ENCODE results near the gene SLC46A2.

DNA sequence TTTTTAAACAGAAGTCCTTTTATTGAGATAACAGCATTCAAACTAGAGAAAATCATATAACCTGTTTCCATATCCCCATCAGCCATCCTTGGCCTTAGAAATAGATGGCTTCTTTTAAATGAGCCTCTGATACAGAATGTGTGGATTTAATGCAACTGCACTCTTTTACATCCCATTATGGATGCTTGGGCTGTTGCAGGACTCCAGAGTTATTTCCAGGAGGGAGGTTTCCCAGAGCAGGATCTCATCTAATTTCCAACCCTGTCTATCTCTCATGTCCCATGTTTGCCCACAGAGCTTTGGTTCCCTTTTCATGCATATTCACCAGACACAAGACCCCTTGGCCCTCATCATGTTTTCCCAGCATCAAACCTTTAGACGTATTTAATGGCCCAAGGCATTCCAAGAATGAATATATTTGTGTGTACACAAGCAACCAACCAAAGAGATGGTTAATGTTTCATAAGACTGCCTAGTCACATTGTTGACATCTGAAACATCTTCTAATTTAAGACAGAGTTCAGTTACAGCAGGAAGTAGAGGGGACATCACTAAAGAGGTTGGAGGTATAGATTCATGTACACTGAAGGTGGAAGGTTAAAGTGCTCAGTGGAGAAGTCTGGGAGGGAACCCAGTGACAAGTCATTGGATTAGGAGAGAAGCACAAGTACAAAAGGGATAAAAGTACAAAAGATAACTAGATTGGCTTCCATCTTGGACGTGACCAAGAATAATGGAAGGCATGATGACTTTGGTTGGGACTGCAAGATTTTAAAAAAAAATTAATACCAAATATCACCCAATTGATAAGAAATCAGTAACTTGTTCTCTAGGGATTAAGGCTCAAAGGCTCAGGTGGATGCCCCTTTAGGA is 49.2 kb downstream of the SUSD1 start:
- PRO-cap, result no peak

- PRO-cap, result no peak
Observed at GRCh38 chr9:112173397-112174421, 1.4 kb downstream of the SUSD1 start.

GRCh38 chr9:112221561-112222407 is 46.7 kb upstream of the SUSD1 start:
- PRO-cap, result no peak

GRCh38 chr9:112377212-112377505 is 2.7 kb upstream of the HSDL2 start:
- PRO-cap, result no peak

DNA sequence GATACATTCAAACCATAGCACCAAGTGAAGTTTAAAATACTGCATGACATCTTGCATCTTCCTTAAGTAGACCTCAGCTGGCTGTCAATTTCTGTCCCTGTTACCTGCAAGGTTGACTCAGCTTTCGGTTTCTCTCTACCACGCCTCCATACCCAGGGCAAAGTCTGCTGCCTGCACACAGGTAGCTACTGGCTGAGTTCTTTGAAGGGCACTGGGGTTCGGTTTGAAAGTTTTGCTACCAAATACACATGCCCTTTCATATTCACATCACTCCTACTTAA is 69.5 kb downstream of the KIAA1958 start:
- PRO-cap, result no peak

DNA sequence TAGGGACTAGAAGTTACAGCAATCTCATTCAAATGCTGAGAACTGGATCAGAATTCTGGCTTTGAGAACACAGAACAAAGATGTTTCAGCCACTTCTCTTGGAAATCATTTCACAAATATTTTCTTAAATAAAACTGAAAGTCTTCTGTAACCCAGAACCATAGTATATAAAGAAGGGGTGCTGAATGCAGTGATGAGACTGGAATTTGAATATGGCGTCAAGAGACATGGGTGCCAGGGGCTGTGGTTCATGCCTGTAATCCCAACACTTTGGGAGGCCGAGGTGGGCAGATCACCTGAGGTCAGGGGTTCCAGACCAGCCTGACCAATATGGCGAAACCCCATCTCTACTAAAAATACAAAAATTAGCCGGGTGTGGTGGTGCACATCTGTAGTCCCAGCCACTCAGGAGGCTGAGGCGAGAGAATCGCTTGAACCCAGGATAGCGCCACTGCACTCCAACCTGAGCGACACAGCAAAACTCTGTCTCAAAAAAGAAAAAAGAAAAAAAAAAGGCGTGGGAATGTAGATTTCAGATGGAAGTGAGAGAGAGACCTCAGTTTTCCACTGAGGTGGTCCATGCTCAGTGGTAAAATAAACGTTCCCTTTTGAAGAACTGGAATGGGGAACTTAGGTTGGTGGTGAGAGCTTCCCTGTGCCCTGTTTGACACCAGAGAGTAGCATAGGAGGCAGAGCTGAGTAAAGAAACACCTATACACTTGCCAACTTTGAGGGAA is 110.9 kb downstream of the INIP start:
- PRO-cap, result no peak

DNA sequence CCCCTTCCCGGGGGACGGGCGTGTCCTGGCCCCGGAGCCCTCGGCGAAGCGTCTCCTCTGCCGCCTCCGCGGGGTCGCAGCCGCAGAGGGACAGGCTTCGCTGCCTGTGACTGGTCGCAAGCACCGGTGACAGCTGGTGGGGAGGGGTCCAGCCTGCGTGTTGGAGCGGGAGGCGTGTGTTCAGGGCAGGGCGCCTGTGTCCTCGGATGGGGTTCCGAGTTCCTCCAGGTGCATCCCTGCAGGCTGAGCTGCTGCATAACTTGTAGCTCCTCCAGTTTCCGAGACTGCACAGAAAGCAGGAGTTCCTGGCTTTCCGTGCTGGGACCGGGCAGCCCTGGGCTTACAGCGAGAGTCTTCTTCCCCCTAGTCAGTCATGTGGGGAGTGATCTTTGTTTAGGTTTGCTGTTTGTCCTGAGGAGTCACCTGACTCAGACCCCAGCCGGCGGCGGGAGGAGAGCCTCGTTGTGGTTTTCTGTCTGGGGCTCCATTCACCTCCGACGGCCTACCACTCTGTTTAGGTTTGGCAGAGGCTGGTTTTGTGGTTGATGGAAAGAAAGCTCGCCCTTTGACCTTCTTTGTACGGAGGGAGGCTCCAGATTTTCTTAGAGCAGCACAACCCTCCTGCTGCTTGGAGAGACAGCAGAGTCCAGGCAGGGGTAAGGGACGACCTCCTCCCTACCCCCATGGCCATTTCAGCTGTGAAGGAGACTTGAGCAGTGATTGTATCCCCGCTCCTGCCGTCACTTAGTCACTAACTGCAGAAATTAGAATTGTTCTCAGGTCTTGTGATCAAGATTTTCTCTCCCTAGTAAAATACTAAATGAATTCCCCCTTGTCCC is 920 bp downstream of the SNX30 start:
- PRO-cap, result bidirectional peak, plus-strand start at position 431 of the sequence, minus-strand start at position 365 of the sequence

DNA sequence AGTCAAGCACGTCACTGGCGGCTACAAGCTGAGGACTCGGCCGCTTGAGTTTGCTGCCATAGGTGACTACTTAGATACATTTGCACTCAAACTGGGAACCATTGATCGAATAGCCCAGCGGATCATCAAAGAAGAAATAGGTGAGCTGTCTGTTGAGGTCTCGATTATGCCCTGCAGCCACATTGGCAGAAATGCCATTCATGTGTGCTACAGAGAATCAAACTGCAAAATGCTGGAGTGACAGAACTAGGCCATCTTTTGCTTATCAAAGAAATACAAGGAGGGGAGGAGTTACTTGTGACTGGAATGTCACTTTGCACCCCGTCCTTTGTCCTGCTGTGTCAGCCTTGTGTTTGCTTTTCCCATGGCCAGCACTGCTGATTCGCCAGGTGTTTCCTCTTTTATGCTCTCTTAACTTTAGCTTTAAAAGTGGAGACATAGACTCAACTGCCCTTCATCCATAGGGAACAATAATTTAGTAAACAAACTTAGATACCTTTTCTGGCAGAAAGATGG is 54.3 kb downstream of the SLC46A2 start:
- PRO-cap, result no peak

DNA sequence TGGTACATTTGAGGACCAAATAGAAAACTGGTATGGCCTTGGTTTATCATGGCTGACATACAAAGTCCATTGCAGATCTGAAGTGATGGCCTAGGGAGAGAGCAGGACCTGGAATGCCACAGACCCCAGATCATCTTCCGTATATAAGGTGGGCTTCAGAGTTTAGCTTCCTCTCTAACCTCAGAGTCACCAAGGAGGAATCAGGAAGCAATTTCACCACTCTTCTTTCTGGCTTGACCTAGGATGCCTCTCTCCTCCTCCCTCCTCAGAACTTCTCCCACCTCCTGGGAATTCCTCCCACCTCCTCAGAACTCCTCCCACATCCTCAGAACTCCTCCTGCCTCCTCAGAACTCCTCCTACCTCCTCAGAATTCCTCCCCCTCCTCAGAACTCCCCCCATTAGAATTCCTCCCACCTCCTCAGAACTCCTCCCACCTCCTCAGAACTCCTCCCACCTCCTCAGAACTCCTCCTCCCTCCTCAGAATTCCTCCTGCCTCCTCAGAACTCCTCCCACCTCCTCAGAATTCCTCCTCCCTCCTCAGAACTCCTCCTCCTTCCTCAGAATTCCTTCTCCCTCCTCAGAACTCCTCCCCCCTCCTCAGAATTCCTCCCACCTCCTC is 24.1 kb downstream of the SLC46A2 start:
- PRO-cap, result no peak

- PRO-cap, result bidirectional peak, plus-strand start at chr9:112890976, minus-strand start at chr9:112890876
Observed at GRCh38 chr9:112890575-112891219, at the start of gene SLC46A2. Gene SLC46A2 (minus strand): TSS chr9:112890876.

GRCh38 chr9:113176455-113176700 is 25.6 kb downstream of the SLC31A2 start:
- PRO-cap, result no peak

DNA sequence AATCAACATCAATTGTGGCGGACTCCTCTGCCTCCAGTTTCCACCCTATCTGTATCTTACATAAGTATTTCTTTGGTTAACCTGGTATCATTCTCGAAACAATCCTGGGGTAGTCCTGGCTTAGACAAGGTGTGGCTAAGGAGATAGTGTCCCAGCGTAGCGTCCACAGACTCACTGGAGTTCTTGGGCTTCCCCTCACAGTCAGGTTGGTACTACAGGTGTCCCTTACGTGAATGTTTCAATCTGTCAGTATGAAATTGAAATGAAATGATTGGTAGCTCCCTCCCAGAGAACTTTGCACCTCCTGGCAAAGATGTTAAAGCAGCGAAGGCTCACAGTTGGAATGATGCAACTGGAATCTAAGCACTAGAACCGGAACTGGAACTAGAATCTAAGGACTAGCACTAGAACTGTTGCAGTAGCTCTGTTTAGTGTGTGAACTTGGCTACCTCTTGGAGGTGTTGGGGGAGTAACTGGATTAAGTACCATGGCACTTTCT is 1.1 kb downstream of the SLC31A1 start:
- PRO-cap, result unidirectional peak, minus-strand start at position 345 of the sequence

DNA sequence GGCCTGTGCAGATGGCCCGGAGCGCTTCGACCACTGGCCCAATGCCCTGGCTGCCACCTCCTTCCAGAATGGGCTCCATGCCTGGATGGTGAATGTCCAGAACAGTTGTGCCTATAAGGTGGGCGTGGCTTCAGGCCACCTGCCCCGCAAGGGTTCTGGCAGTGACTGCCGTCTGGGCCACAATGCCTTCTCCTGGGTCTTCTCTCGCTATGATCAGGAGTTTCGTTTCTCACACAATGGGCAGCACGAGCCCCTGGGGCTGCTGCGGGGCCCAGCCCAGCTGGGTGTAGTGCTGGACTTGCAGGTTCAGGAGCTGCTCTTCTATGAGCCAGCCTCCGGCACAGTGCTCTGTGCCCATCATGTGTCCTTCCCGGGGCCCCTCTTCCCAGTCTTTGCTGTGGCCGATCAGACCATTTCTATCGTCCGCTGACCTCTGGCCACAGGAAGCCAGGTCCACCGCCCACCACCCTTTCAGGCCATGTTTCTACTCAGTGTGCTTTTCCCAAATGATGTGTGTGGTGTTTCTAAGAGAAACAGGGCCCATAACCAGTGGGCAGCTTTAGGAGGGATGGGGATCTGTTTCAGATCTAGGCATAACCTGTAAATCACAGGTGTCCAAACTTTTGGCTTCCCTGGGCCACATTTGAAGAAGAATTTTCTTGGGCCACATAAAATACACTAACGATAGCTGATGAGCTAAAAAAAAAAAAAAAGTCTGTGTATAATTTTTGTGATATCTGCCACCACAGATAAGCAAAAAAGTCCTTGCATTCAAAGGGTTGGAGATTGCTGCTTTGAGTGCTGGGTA is 6.9 kb downstream of the HDHD3 start:
- PRO-cap, result no peak

GRCh38 chr9:113395252-113395630 is 5.8 kb downstream of the ALAD start:
- PRO-cap, result no peak

GRCh38 chr9:113416190-113416845 is 5.8 kb downstream of the C9orf43 start:
- PRO-cap, result unidirectional peak, minus-strand start at chr9:113416554

- PRO-cap, result no peak
Observed at GRCh38 chr9:113448468-113448887, 15.0 kb upstream of the RGS3 start.

DNA sequence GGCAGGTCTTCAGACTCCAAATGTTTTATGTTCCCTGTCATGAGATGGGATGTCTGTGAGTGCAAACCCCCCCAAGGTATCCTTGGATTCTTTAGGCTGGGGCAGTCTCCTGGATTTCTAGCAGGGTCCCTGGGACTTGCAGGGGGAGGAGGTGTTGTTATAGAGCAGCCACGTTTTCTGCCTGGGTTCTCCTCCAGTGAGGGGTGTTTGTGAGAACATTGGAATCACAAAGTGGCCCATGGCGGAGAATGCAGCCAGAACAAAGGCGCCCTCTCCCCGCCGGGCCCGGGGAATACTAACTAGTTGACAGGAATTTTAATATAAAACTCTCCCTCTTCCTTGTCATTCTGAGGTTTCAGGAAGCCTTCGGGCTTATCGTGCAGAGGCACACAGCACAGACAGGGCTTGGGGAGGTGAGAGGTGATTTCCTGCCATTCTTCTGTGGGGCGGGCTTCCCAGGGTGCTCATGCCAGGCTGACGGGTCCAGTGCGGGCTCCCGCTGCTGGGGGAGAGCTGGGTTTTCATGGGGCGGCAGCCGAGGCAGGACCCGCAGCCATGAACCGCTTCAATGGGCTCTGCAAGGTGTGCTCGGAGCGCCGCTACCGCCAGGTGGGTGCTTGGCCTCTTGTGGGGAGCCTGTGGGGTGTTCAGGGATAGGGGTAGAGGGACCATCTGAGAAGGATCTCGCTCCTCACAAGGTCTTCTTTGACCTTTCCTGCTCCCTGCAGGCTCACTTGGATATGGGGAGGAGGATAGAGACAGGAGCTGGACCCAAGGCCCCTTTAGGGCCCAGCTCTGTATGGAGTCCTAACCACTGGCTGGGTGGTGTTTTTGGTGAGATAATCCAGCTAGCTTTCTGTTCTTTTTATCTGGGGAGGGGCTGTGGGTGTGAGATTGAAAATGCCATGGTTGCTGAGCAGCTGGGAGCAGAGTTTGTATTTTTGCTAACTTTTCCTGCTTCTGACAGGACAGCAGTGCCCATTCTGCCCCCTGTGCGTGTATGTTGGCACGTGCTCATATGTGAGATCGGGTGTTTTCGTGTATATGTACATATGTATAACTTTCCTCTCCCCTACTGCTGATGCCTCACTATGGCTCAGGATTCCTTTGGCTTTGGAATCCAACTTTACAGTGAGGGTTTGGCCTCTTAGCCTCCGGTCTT is 37.9 kb downstream of the RGS3 start:
- PRO-cap, result bidirectional peak, plus-strand start at position 486 of the sequence, minus-strand start at position 294 of the sequence

GRCh38 chr9:113504505-113505677 is 41.4 kb downstream of the RGS3 start:
- PRO-cap, result no peak

GRCh38 chr9:113599480-113600211 is 136.1 kb downstream of the RGS3 start:
- PRO-cap, result no peak

DNA sequence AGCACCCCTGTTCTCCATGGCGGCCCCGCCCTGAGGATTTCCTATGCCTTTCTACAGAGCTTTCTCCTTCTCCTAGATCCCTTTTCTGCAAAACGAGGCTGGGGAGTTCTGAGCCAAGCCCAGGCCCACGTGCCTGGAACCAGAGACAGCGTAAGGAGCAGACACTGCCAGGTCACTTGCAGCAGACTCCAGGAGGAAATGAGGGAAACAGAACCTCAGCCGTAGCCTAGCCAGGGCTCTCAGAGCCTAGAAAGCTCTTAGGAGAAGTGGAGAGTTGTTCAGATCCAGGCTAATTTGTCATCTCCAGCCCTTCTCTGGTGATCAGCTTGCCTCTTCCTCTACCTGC is 163.3 kb downstream of the RGS3 start:
- PRO-cap, result no peak